Vein endothelial cell (primary cell): ENCODE measurements around a stretch of chr9.

GRCh38 chr9:3475210-3475912 is 50.4 kb downstream of the RFX3 start:
- CAGE, long polyA plus RNA: no peak

GRCh38 chr9:3505582-3506670 is 19.9 kb downstream of the RFX3 start:
- CAGE, long polyA plus RNA: no peak

DNA sequence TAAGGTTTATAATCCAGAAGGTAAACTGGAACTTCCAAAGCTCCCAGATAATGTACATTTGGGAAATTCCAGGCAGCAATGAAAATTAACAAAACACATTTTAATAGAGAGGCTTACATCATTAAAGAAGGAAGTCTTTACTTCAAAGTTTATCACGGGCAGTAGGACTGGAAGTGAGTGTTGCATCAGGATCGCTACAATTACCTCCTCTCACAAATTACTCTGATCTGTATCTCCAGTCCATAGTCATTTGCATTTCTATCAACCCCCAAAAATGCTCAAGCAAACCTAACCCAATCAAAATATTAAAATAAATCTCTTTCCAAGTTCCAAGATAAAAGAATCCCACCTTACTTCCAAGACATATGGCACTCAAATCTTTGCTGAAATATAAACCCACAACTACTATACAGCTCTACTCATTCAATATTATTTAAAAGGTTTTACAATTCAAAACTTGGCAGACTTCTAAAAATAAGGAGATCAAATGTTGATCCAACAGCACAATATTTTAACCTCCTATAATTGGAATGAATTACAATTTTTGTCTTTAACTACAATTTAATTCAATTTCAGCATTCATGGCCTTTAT is 12.2 kb downstream of the RFX3 start:
- CAGE, long polyA plus RNA: no peak

GRCh38 chr9:4104181-4104982 is 195.5 kb downstream of the GLIS3 start:
- CAGE, long polyA plus RNA: no peak

DNA sequence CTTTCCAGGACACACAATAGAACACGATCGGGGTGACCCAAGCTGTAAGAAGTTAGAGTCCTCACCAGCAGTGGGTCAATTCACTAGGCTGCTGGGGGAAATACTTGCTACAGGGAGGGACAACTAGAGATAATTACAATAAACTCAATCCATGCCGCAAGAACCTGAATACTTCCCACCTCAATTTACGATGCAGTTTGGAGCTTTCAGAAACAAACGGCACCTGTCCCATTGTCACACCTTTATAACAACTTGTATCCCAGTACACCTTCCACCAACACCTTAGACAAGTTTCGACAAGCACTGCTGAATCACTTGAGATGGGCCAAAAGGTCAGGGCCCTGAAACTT is 194.1 kb downstream of the GLIS3 start:
- CAGE, long polyA plus RNA: no peak

DNA sequence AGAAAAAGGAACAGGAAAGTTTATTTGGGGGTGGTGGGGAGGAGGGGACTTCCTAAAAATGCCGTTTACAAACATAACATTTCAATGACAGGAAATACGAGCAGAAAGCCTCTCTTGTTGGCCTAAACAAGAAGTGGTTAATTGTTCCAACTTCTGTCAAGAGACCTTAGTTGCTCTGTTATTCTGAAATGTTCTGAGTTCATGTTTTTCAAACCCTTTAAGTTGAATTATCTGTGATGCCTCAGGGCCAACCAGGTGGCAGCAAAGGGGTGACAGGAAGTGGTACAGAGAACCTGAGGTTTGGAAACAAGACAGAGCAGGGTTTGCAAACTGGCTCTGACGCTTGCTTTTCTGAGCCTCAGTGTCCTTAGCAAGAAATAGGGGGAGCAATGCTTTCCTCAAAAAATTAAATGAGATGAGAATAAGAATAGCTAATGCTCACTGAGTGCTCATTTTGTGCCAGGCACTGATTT is 65.5 kb upstream of the PLPP6 start:
- CAGE, long polyA plus RNA: no peak

DNA sequence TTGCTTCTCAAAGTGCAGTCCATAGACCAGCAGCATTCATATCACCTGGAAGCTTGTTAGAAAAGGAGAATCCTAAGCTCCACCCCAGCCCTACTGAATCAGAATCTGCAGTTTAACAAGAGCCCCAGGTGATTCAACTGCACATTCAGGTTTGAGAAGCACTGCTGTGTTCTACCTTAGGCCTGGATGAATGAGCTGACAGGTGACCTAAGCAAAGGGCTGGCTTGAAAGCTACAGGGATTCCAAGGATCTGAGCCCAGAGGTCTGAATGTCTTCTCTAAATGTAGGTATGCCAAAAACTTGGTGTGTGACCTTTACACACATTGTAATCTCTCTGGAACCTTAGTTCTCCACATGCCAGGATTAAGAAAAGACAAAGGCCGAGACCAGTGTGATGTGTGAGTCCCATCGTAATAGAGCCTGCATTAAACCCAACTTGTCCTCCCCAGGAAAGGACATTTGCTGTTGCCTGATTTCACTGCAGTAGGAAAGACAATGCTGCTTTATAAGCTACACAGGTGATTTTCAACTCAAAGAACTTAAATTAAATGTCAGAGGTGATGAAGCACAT is 41.6 kb upstream of the PLPP6 start:
- CAGE, long polyA plus RNA: no peak

DNA sequence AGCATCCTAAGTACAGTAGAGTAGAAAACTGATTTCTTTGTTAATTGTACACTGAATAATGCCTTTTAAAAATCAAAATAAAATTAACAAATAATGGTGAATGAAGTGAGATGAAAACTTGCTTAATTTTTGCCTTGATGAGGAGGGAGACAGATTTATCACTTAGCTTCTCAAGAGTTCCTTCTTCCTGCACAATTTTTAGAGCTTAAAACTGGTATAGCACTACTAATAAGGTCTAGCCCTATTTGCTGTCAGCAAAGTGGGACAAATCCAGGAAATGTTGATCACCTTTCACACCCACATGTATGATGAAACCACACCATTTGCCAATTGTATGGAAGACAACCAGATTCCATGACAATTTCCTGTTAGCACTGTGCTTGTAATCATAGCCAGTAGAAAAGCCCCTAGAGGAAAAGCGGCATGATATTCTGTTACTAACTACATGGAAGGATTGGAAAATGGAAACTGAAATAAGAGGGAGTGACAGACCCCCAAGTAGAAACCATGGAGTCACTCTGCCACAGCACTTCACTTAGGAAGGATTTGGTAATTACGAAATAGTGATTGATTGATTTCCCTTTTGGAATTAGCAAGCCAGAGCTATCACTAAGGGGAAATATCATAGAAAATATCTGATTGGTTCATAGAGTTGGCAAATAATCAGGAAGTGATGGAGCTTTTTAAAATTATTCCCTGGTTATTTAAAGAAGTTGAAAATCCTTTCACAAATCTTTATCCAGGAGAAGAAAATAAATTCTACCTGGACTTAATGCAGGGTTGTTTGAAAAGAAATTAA is 923 bp downstream of the SPATA6L start:
- CAGE, long polyA plus RNA: no peak

DNA sequence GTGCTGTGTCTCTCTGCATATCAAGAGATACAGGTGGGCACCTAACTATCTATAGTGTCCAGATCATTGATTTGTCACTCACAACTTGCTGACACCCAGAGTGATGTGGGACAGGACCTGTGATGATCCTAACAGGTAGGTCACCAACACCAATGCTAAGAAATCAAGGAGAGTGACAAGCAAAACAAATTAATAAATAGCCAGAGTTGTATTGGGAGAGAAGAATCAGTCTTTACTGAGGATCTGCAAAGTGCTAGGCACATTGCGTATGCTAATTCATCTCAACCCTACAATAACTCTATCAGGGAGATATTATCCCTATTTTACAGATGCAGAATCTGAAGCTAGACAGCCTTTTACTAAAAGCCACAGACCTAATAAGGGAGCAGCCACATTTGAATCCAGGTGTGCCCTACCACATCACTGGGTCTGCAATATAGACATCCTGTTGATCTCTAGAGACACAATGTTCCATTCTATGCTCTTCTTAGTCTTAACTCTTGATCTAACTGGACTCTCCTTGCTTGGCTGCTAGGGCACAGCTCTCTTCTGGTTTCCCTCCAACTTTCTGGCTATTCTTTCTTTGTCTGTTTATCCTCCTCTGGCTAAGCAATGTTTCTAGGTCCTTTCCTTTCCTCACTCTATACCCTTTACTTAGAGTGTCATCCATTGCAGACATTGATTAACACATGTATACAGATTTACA is 1.3 kb upstream of the SPATA6L start:
- CAGE, long polyA plus RNA: no peak

- CAGE, long polyA plus RNA: no peak
Measured at GRCh38 chr9:4674753-4675164, 4.6 kb upstream of the CDC37L1 start.

DNA sequence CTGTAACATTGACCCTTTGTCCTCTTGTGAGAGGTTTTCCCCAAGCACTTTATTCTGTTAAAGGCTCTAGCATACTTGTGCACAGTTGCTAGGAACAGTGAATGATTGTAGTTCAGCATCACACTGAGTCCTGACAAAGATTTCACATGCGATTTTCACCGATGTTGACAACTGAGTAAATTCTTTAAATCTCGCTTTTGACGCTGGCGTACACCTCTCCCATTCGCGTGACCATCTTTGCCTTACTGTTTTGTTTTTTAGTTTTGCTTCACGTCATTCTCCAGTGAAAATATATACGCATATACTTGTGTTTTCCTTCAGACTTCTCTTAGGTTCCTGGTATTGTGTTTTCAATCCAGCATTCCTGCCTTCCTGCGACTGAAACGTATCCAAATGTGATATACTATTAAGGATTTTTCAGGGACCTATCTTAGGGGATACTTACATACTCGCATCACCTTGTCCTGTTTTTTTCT is 887 bp downstream of the CDC37L1 start:
- CAGE, long polyA plus RNA: no peak

- CAGE, long polyA plus RNA: no peak
Measured at GRCh38 chr9:4852272-4852923, 59.7 kb downstream of the RCL1 start.

GRCh38 chr9:5311241-5311440 is 6.6 kb upstream of the RLN2 start:
- CAGE, long polyA plus RNA: no peak

DNA sequence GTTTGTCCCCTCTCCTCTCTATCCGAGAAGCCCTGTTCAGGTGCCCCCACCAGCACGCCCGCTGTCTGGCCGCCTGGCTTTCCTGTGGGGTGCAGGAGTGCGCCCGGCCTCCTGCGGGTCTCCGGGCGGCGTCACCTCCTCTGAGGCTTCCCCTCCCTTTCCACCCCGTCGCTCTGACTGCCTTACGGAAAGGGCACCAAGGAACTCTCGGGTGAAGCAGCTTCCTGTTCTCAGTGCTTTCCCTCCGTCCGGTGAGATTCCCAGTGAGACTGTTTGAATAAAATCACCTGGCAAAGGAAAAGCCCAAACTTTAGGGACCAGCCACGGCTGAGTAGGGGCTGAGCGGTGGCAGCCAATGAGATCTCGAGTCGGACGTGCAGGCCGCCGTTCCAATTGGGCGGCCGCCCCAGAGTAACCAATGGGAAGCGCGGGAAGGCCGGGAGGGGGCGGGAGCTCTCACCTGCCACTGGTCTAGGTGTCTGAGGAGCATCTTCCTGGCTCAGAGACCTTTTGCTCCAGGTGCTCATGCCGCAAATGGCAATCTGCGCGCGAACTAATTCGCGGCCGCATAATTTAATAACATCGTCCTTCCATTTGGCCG is 500 bp downstream of the RLN1 start:
- CAGE, long polyA plus RNA: no peak

DNA sequence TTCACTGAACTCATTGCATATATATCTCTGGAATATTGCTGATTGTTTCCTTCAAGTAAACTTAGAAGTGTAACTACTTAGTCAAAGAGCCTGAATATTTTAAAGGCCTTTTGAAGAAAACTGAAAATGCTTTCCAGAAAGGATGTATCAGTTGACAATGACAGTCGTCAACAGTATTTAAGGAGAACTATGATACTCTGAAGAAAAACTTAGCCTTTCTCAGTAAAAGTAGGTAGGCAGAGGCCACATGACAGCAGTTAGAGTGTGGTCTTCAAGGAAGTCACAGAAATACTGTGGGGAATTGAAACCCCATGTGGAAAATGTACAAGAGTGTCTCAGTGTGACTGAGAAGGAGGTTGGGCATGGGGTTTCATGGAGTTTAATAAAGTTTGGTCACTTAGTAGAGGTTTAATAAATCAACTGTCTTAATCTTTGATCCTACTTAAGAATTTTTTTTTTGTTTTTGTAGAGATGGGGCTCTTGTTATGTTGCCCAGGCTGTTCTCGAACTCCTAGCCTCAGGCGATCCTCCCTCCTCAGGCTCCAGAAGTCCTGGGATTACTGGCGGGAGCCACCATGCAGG is 1.1 kb downstream of the CD274 start:
- CAGE, long polyA plus RNA: no peak

DNA sequence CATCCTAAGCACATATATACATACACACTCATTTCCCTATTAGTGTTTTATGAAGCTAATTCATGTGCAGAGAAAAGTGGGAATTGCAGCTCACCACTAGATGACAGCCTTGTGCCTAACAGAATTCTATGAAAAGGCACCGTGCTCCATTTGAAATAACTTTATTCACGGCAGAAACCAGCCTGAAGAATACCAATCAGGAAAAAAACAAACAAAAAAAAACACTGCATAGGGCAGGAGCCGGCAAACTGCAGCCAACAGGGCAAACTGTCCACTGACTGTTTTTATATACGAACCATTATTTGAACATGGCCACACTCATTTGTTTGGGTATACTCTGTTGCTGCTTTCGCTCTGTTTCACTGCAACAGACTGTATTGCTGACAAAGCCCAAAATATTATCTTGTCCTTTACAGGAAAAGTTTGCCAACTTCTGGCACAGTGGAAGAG is 33.6 kb downstream of the ERMP1 start:
- CAGE, long polyA plus RNA: no peak

GRCh38 chr9:6214845-6215278 is 745 bp upstream of the IL33 start:
- CAGE, long polyA plus RNA: no peak

DNA sequence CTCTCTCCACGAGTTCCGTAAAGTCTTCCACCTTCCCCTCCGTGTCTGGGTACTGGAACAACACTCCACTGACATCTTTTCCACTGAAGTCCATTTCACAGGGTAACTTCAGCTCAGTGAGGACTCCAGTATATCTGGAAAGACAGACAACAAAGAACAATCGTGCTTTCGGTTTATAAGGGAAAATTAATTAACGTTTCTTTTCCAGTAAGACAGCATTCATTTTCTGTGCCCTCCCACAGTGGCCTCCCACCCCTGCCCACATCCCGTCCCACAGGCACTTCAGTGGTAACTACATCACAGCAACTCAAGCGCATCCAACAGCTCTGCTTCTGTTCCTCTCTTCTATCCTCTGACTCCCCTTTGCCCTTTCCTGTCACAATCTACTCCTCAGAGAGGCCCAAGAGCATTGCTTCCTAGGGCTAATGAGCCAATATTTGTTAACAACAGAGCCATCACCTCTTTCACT is 40.4 kb downstream of the GLDC start:
- CAGE, long polyA plus RNA: no peak

DNA sequence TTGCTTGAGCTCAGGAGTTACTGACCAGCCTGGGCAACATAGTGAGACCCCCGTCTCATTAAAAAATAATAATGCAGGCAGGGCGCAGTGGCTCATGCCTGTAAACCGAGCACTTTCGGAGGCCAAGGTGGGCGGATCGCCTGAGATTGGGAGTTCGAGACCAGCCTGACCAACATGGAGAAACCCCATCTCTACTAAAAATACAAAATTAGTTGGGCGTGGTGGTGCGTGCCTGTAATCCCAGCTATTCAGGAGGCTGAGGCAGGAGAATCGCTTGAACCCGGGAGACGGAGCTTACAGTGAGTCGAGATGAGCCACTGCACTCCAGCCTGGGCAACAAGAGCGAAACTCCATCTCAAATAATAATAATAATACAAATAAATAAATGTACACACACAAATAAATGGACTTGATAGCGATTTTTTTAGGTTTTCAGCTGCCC is 36.8 kb upstream of the GLDC start:
- CAGE, long polyA plus RNA: no peak

- CAGE, long polyA plus RNA: no peak
Measured at GRCh38 chr9:6689773-6690579, 44.4 kb upstream of the GLDC start.